Right atrium auricular region (tissue), 2 donors: ENCODE measurements around a stretch of chr17.

DNA sequence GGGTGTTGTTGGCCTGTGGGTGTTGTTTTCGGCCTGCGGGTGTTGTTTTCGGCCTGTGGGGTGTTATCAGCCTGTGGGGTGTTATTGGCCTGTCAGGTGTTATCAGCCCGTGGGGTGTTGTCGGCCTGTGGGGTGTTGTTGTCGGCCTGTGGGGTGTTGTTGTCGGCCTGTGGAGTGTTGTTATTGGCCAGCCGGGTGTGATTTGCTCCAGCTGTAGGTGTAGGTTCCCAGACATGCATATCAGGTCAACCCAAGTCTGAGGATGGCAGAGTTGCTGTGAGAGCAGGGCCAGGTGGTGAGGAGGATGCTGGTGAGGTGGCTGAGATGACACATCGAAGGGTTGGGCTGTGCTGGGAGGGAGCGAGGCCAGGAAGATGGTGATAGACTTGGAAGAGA lies 7.2 kb downstream of the TRARG1 start:
- PRO-cap: no peak
- RAMPAGE, long total RNA, 2 experiments: no peak in any of the 2 experiments

DNA sequence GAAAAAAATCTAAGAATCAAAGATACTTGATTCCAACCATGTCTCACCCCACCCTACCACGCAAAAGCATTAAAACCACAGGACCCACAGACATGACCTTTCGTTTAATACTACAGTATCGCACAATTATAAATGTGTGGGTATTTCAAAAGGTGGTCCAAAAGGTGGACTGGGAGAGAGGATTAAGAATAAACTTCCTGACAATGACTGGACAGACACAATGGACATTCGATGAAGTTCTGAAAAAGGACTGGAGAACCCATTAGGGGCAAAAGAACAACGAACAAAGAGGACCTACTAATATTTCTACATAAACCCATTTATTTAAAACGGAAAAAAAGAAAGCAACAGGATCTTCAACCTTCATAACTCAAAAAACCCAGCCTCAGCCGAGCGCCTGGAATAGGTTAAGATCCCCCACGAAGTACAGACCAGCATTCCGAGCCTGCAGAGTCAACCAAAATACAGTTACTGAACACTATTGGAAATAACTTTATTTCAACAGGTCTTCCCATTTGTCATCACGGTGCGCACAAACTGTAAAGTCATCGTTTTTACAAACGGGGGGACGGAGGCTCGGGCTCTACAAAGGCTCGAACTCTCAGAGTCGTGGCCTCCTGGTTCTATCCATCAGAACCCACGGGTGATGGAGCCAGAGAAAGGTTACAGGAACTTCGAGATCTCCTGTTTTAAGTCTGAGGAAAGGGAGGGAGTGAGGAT lies 1.3 kb downstream of the YWHAE start:
- PRO-cap: no peak
- RAMPAGE, long total RNA, 2 experiments: no peak in any of the 2 experiments

DNA sequence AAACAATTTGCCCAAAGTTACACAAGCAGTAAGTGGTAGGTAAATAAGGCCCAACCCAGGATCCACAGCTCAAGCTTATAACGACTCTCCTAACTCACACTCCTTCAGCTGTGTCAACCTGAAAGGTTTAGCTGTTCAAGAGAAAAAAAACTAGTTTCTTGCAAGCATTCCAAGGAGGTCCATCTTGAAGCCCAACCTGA lies 6.6 kb downstream of the CRK start:
- PRO-cap: no peak
- RAMPAGE, long total RNA, 2 experiments: no peak in any of the 2 experiments

DNA sequence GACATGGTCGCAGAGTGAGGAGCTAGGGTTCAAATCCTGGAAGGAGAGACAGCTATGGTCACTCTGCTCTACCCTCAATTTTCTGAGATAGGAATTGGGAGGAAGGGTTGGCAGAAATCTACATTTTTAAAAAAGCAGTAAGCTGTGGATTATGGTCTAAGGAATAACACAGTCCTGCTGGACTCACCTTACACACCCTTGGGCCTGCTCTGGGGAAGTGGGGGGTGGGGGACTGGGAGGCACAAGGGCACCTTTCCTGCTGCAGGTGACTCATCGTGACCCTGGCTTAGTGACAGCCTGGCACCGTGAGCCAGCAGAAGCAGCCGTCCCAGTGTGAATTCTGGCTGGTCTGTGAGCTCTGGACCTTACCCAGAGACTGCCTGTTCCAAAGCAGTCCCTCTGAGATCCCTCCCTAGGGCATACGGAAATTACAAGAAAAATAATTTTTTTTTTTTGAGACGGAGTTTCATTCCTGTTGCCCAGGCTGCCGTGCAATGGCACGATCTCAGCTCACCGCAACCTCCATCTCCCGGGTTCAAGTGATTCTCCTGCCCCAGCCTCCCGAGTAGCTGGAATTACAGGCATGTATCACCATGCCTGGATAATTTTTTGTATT lies 4.2 kb upstream of the CRK start:
- PRO-cap: no peak
- RAMPAGE, long total RNA, 2 experiments: no peak in any of the 2 experiments

DNA sequence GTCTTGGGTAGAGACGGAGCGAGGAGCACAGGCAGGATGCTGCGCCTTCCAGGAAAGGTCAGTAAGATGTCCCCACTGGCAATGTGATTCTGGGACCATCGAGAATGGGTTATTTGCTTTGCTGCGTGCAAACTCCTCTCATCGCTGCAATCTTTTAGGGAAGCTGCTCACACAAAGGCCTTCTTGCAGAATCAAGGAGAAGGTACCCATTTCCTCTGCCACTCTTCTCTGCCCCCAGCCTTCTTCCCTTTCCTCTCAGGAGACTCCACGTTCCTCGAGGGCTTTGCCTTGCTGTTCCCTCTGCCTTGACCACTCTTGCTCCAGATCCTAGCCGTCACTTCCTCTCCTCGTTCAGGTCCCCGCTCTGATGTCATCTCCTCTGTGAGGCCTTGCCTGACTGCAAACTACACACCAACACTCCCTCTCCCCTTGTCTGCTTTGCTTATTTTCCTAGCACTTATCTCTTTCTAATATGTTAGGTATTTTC lies 5.2 kb upstream of the CRK start:
- PRO-cap: no peak
- RAMPAGE, long total RNA, 2 experiments: no peak in any of the 2 experiments

DNA sequence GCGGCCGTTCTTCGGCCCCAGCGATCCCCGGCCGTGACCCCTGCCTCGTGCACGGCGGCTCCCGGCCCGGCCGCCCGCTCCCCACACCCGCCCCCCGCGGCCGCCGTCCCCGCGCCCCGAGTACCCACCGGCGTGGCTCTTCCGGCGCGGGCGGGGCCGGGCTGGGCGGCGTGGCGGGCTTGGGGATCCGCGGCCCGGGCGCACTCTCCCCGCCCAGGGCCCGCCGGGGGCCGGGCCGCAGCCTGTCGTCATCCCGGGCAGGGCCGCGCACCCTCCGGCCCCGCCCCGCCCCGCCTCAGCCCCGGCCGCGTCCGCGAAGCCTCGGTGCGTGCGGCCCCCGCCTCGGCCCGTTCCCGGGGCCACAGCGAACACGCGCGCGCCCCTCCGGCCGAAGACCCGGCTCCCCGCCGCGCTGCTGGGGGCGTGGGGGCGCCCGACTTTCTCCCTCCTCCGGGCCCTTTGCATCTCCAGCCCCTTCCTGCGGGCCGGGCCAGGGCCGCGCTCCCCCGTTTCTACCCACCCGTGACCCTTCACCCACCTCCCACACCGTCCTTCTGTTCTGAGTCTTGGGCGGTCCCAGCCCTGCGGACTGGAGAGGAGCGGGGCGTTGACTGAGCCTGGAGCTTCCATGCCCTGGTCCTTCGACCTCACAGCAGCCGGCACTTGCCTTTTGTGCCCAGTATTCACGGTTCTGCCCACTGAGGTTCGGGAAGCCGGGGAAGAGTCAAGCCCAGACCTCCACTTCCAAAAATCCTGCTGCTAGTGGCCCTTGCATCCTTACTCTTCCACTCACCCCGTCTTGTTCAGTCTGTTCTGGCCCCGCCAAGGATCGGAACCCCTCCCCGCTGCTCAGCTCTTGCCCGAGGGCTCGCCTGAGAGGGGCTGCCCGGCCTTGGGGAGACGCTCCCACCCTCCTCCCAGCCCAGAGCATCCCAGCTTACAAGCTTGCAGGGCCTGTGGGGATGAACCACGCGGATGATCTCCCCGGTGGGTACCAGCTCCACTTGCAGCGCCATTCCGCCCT lies 702 bp downstream of the MYO1C start:
- PRO-cap: bidirectional peak, plus-strand start at position 350 of the sequence, minus-strand start at position 207 of the sequence
- RAMPAGE, long total RNA, 2 experiments: start-site peak on the minus strand in 2 of 2 experiments, centred at positions 159 to 162 of the sequence, 54 to 74 reads per replicate

DNA sequence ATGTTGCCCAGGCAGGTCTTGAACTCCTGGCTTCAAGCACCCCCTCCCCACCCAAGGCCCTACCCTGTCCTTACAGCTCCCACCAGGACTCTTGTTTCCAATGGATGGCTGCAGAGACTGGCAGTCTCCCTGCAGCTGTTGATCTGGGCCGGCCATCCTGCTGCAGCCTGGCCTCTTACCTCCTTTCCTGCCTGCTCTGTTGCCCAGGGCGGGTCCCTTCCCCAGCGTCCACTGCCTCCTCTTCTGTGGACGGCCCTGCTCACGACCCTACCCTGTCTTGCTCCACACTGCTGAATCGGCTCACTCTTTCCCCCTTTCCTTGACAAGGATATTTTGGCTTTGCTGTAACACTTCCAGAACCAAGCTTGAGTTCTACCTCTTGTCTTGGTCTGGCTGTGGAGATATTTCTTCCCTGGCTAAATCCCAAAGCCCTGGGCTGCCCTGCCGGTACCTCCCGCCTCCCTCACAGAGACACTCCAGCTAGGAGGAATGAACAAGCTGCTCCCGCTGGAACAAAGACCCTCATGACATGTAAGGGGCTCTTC lies 11.0 kb downstream of the INPP5K start:
- PRO-cap: no peak
- RAMPAGE, long total RNA, 2 experiments: no peak in any of the 2 experiments

DNA sequence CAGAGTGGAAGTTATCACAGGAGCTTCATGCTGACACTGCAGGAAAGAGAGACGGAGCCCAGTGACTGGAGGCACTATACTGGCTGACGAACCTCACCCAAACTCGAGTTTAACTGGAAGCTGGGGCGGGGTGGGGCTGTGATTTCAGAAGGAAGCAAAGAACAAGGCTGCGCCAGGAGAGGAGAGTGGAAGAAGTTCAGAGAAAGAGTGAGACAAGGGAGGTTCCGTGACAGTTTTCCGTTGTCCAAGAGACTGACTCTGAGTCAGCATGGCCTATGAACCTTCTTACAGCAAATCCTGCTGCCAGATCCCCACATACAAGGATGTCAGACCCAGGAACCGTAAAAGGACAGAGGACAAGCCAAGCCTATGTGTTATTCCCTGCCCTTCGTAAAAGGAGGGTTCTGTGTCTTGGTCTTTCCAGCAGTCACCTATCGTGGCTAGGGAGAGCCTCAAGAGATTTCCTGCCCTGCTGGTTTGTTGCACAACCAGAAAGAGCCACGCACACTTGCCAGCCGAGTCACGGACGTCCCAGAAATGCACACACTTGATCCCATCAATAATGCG lies 5.1 kb downstream of the PITPNA start:
- PRO-cap: bidirectional peak, plus-strand start at position 190 of the sequence, minus-strand start at position 85 of the sequence
- RAMPAGE, long total RNA, 2 experiments: no peak in any of the 2 experiments

- PRO-cap: no peak
- RAMPAGE, long total RNA, 2 experiments: no peak in any of the 2 experiments
Measured at GRCh38 chr17:1601173-1601687, 27.4 kb downstream of the SLC43A2 start.

GRCh38 chr17:1640096-1641129 lies 5.1 kb downstream of the SCARF1 start:
- PRO-cap: no peak
- RAMPAGE, long total RNA, 2 experiments: no peak in any of the 2 experiments

- PRO-cap: bidirectional peak, plus-strand start at chr17:1764452, minus-strand start at chr17:1764316; bidirectional peak, plus-strand start at chr17:1764794, minus-strand start at chr17:1764591
- RAMPAGE, long total RNA, 2 experiments: no peak in any of the 2 experiments
Measured at GRCh38 chr17:1764203-1765062, 2.6 kb downstream of the SERPINF1 start.

DNA sequence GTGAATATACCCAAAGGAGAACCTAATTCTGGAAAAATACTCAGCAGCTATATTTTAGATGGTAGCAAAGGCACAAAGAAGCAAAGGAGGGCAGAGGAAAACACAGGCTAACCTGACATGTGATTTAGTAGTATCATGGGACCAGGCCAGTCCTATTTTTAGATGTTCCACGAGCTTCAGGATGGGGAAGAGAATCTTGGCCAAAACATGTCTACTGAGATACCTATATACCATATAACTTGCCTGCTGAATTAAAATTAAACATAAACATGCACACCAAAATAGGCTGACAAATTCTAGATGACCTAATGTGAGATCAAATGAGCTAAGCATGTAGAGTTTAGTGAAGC lies 32.9 kb downstream of the SMYD4 start:
- PRO-cap: no peak
- RAMPAGE, long total RNA, 2 experiments: no peak in any of the 2 experiments

- PRO-cap: no peak
- RAMPAGE, long total RNA, 2 experiments: no peak in any of the 2 experiments
Measured at GRCh38 chr17:1979509-1979971, 45.6 kb downstream of the RTN4RL1 start.

- PRO-cap: no peak
- RAMPAGE, long total RNA, 2 experiments: no peak in any of the 2 experiments
Measured at GRCh38 chr17:1996675-1996993, 28.5 kb downstream of the RTN4RL1 start.

- PRO-cap: no peak
- RAMPAGE, long total RNA, 2 experiments: no peak in any of the 2 experiments
Measured at GRCh38 chr17:2043129-2043534, 1.3 kb downstream of the OVCA2 start.

- PRO-cap: unidirectional peak, plus-strand start at chr17:2089186
- RAMPAGE, long total RNA, 2 experiments: no peak in any of the 2 experiments
Measured at GRCh38 chr17:2088997-2089488, 34.1 kb downstream of the HIC1 start.

- PRO-cap: no peak
- RAMPAGE, long total RNA, 2 experiments: no peak in any of the 2 experiments
Measured at GRCh38 chr17:2189732-2190383, 113.7 kb downstream of the SMG6 start.

DNA sequence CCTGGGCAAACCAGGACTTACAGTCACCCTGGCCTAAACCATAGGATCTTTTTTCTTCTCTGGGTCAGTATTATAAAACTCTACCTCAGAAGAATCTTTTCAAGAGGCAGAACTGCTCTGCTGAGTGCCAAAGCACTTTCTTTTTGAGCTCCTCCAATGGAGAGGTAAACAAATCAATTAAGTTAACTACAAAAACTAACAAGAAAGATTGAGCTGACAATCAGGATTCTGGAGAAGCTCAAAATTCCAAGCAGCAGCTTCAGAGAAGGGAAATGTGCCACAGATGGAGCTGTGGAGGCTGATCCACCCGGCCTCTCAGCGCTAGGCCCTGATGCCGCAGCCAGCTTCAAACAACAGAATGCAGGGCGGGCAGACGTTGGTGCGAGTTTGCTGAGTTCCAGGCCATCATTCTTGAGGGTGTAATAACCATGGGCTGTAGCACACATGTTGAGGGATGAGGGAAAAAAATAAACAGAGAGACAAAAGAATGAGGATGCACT lies 90.4 kb downstream of the SMG6 start:
- PRO-cap: no peak
- RAMPAGE, long total RNA, 2 experiments: no peak in any of the 2 experiments

GRCh38 chr17:2213597-2214846 lies 89.6 kb downstream of the SMG6 start:
- PRO-cap: bidirectional peak, plus-strand start at chr17:2214274, minus-strand start at chr17:2214313; bidirectional peak, plus-strand start at chr17:2214490, minus-strand start at chr17:2214497
- RAMPAGE, long total RNA, 2 experiments: no peak in any of the 2 experiments

DNA sequence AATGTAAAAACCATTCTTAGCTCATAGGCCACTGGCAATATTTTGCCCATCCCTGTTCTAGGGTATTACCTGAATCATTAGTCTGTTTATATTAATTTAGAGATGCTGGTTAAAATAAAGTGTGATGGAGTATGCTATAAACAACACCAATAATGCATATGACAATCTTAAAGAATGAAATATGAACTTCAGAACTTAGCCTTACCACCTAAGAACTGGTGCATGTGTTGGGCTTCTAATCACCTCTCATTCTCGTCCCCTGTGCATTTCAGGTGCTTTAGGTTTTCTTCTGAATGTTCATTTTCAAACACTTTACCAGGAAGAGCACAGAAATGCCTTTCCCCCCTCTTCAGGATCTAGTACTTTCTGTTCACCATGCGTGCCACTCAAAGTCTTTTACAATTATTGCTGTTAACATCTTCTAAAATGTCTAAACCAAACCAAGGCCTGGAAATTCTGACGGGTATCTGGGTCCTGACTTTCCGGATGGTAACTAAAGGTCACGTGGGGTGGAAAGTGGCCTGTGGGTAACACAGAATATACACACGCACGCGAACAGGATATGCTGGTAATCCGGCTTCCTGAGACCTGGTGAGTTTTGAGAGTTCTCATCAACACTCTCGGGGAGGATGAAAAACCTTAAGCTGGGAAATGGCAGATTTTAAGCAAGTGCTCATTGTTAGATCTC lies 37.7 kb downstream of the SMG6 start:
- PRO-cap: no peak
- RAMPAGE, long total RNA, 2 experiments: no peak in any of the 2 experiments